T47D (cell line): ENCODE measurements around the genes MBOAT2 and IAH1.

DNA sequence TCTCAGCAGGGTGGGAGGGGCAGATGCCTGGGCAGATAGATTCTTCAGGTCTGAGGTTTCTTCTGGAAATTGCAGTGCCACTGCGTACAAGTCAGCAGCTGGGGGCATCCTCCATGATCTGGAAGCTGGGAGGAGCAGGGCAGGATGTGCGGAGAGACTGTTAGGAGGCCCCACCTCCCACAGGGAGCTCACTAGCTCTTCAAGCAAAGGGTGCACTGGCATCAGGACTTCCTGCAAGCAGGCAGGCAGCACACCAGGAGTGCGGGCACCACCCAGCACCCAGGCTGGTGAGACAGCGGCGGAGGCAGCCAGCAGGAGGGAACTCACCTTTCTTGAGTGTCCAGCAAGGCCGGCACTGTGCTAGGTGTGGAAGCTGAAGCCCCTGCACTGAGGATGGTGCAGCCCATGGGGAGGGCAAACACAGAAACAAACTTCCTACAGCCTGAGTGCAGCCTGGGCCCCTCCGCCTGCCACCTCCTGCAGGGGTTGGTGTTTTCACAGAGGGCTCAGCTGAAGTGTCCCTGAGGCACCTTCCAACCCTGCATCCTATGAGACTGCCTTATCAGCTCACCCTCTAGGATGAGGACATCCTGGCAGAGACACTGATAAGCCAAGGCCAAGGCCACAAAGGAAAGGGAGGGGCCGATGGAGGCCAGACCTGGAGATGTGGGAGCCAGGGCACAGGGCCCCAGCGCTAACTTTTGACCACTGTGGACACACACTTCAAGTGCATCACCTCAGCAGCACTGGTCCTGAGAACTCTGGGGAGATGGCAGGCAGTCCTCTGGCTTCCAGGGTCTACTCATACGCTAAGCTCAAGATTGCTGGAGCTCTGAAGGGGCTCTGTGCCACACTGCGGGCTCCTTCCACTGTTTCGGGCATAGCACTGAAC, 100.5 kb upstream of the ID2 start:
- RRBS, result no CpG with 5 or more reads among the region's 12 CpGs

DNA sequence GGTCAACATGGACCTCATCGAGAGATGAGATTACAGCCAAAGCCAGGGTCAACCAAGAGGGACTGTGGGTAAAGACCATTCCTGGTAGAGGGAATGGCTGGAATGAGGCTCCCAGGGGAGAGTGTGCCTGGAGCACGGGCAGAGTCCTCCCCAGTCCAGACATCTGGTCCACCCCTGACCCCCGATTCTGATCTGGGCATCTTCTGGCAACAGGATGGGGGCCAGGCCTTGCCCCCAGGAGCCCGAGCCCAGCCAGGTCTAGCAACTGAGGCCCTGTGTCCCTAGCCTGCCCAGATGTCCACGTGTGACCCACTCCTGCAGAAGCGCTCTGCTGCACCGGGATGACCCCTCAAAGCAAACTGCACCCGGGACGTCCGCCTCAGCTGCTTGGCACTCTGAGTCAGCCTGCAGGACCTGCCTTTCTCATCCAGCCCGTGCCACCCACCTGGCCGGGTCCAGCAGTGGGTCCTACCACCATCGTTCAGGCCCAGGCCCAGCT, 56.3 kb upstream of the ID2 start:
- RRBS, result 86% methylated on average over 5 of the region's 13 CpGs

DNA sequence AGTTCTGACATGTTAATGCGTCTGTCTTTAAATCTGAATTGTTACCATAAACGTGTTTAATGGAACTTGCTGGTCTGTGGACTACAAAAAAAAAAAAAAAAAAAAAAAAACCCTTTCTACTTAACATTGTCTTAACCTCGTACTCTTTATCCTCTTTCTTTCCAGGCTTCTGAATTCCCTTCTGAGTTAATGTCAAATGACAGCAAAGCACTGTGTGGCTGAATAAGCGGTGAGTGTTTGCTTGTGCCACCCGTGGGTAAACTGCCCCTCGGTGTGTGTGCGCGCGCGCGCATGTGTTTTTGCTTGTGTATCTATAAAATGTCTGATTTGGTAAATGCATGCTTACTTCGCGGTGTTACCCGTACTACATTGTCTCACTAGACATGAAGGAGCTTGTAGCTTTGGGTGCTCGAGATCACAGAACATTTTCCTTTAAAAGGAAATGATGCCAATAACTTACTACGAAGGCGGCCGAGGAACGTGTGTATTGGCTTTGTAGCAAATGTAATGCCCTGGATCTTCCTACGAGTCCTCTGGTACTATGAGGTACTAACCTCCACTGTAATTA, 906 bp downstream of the ID2 start:
- RRBS, result no CpG with 5 or more reads among the region's 20 CpGs

DNA sequence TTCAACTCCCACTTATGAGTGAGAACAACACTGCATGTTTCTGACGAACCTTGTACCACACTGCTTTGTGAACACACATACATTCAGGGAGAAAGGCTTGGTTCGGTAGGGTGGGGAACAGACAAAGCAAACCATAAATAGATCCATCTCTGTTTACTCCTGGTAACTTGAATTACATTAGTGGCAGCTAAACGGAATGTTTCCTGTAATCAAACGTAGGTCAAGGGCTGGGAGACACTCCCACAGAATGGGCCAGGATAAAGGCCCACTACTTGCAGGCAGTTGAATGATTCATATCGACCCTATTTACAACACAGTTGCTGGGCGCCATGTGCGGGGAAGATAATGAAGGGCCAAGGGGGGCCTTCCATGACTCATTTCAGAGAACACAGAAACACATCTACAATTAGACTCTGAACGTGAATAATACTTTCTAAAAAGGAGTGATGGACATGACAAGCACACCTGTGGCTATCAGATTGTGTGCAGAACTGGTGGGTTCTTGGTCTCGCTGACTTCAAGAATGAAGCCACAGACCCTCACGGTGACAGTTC, 56.8 kb upstream of the KIDINS220 start:
- RRBS, result no CpG with 5 or more reads among the region's 10 CpGs

GRCh38 chr2:9003515-9004249, at the start of gene MBOAT2:
TSS of gene MBOAT2 (minus strand) at chr2:9003684.
- RRBS, result 2% methylated on average over 44 of the region's 104 CpGs

- RRBS, result under 1% methylated on average over 12 of the region's 28 CpGs
Observed at GRCh38 chr2:9004250-9004861, 872 bp upstream of the MBOAT2 start.

GRCh38 chr2:9145751-9146164, 60.9 kb upstream of the ASAP2 start:
- RRBS, result no CpG with 5 or more reads among the region's 20 CpGs

DNA sequence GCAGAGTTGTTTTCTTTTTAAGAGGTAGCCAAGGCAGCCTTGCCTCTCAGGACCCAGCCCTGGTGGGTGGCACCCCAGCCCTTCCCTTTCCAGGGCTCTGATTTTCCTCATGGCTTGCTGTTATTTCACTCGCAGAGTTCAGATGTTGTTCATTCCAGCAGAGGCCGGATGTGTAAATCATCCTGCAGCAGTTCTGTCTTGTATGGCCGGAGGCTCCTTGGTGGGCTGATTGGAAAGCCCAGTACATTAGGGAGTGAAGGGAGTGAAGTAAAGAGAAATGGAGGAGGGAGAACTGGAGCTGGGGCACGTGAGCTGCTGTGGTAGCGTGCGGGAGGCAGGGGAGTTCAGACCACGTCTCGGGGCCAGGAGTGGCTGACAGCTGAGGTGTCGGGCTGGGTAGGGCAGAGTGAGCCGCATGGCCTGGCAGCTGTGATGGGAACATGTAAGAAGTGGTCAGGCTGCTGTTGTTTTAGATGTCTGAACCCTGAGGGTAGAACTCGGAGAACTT, 28.8 kb downstream of the ASAP2 start:
- RRBS, result no CpG with 5 or more reads among the region's 11 CpGs

DNA sequence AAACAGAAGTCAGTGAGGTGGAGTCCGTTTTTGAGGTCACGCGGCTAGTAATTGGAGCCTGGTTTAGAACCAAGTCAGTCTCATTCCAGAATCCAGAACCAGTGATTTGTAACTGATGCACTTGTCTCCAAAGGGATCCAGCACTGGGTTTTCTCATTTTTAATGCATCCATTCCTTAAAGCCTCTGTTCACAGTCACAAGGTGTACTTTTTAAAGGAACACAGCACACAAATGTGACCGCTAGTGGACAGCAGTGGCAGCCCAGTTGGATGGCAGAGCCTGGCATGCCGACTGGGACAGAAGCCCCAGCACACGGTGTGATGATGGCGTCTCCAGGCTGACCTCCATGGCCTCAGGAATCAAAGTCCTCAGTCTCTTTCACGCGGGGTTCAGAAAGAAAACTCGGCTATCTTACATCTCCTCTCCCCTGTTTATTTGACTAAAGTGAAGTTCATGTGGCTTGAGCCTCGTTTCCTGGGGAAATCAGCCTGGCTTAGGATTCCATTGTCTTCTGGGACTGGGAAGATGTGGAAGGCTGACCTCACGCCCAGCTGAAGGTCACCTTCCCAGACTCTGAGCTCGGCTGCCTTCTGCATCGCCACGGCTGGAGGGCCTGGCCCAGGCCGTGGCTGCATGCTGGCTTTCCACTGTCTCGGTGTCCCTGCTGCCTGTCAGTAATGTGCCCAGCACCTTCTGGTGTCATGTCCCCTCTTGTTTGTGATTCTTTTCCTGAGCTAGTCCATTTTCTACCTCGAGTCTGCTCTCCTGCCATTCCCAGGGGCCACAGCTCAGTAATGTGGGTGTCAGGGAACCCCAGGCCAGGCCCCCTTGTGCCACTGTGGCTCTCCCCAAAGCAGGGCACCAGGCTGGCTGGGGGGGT, 56.1 kb downstream of the ASAP2 start:
- RRBS, result no CpG with 5 or more reads among the region's 18 CpGs

- RRBS, result no CpG with 5 or more reads among the region's 14 CpGs
Observed at GRCh38 chr2:9298211-9299077, 91.8 kb downstream of the ASAP2 start.

DNA sequence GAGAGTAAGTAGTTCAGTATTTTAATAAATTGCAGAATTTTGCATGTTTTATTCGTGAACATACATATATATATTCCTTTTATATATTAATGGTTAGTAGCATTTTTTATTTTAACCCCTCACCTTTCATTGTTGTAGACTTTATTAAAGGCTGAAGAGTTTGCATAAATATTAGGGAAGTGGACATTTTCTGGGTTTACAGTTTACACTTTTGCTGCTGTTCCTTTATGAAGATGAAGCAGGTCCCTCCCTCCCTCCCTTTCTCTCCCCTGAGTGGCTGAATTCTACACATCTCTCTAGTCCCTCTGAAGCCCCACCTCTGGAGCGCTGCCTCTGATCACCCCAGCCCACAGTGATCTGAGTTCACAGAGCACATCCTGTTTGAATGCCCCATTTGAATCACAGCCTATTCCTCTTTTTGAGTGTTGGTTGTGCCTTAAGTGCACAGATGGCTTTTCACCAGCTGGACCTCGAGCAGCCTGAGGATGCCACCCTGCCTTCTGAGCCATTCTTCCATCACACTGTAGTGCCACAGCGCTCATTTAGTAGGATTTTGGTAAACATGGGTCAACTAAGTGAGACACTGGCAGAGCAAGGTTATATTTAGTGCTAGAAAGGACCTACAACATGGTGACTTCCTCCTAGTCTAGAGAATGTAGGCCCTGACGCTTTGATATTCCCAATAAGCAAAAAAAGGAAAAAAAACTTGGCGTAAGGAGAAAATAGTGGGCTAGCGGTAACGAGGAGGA, 87.1 kb downstream of the ITGB1BP1 start:
- RRBS, result no CpG with 5 or more reads among the region's 8 CpGs

- RRBS, result no CpG with 5 or more reads among the region's 27 CpGs
Observed at GRCh38 chr2:9392847-9393718, 30.2 kb downstream of the ITGB1BP1 start.

DNA sequence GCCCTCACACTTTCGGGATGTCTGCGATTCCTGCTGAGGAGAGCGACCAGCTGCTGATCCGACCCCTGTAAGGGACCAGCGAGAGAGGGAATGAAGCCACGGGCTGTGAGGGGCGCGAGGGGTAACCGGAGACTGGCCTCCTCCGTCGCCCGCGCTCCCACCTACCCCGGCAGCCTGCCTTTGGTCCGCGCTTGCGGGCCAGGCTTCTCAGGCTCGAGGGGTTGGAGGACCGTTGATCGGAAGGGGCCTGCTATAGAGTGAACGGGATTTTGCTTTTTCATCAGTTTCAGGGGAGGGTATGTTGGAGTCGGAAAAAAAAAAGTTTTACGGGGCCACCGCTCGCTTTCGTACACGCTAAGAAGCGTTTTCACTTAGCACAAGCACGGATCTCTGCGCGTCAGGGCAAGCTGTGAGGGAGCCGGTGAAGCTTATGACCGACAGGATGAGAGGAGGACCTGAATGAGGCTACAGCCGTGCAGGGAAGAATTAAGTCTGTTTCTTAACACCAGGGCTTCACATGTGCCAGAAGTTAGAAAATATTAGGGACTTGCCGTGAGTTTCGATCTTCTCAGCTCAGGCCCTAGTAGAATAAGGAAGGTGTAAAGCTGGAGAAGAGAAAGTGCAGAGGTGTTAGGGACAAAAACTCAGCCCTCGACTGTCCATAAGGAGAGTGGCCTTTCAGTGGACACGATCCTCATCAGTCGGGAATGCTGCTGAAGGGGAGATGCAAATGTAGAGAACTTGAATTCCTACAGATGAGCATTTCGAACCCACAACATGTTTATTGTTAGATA, 500 bp downstream of the CPSF3 start:
- RRBS, result 2% methylated on average over 6 of the region's 40 CpGs

DNA sequence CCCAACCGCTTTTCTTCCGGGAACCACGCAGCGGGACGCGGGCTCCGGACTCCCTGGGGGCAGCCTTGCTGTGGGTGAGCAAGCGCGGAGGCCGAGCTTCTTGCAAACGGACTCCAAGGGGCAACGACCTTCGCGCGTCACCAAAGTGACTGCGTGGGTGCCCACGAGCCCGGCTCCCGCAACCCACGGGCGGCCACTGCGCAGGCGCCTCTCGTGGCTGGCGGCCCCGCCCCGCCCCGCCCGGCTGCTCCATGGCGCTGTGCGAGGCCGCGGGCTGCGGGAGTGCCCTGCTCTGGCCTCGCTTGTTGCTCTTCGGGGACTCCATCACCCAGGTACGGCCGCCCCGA, at the start of gene IAH1:
TSS of gene IAH1 (plus strand) at position 236 of the 347 bp plus-strand sequence.
- RRBS, result 2% methylated on average over 21 of the region's 39 CpGs

DNA sequence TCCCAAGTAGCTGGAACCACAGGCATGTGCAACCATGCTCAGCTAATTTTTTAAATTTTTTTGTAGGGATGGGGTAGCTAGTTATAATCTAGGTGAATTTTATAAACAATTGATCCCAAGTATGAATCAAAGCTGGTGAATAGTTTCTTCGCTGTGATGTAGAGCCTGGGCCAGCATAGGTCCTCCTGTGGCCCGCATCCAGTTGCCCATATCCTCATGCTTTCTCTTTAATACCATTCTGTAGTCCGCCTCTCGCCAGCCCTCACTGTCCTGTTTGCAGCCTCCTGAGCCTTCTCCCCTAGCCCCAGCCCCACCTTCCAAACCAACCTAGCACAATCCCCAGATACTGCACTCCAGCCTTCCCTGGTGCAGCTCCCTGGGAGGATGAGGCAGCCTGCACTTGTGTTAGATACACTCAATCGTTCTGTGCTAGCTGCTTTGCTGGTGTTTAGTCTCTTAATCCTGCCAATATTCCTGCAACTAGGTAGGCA, 9.1 kb downstream of the IAH1 start:
- RRBS, result no CpG with 5 or more reads among the region's 5 CpGs

GRCh38 chr2:9667836-9668415, 37.1 kb upstream of the YWHAQ start:
- RRBS, result no CpG with 5 or more reads among the region's 11 CpGs

DNA sequence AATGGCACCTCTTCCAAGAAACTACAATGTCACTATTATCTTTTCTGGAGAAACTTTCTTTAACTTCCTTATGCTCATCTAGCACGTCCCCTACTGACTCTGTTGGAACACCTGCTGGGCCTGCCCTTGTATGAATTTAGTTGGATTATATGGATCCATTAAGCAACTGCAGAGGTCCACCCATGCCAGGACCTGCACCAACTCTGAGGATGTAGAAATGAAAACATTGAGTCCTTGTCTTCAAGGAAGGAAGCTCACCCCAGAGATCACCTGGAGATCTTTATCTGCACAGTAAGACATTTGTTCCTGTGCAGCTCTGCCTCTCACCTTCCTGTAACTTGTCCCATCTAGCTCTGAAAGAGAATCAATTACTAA, 105.1 kb upstream of the YWHAQ start:
- RRBS, result no CpG with 5 or more reads among the region's 1 CpG

DNA sequence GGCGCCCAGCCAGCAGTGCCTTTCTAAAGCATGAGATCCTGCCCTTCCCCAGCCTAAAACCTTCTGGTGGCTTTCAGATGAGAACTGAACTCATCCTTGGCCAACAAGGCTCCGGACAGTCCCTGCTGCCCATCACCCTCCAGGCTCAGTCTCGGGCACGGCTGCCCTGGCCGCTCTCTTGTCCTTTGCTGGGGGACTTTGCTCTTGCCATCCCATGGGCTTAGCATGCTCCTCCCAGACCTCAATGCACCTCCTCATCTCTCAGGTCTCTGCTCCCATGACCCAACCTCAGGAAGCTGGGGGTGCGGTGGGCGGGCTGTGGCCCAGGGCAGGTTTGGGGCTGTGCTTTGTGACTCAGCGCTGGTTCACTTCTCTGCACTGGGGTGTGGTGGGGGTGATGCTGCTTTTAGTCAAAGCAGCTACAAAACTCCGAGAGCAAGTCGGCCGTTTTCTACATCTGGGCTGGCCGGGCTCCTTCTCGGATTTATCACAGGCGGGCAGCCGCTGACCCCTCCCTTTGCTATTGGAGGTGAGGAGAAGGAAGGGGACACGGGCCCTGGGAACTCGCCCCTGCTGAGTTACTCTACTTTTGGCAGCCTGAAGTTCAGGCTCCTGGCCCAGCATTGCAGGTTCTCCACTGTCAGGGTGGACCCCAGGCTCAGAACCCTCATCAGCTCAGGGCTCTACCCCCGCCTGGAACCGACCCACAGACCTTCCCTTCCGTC, 90.7 kb upstream of the TAF1B start:
- RRBS, result no CpG with 5 or more reads among the region's 20 CpGs

DNA sequence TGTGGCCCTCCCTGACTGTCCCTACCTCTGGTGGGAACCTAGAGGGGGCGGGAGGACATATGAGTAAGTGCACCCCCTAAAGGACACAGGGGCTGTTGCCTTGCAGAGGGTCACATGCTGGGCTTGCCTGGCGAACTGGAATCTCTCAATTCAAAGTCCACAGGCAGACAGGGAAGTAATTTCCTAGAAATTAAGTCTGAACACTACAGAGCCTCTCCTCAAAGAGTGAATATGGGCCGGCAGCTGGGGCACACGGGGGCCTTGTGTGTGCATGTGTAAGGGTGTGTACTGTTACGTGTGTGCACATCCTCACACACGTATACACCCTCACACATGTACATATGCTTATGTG, 77.6 kb upstream of the TAF1B start:
- RRBS, result no CpG with 5 or more reads among the region's 6 CpGs

- RRBS, result no CpG with 5 or more reads among the region's 16 CpGs
Observed at GRCh38 chr2:10037411-10038120, 5.8 kb upstream of the KLF11 start.